Fibroblast of the aortic adventitia (primary cell): ENCODE measurements around the gene KCTD15.

- CAGE, long polyA plus RNA, result no peak
Measured at GRCh38 chr19:30718892-30719247, 346.7 kb downstream of the ZNF536 start.

- CAGE, long polyA plus RNA, result no peak
Measured at GRCh38 chr19:30826429-30826902, 454.3 kb downstream of the ZNF536 start.

GRCh38 chr19:32376359-32376725 lies 29.2 kb upstream of the DPY19L3 start:
- CAGE, long polyA plus RNA, result no peak

GRCh38 chr19:32653728-32654060 lies 21.3 kb downstream of the ANKRD27 start:
- CAGE, long polyA plus RNA, result no peak

DNA sequence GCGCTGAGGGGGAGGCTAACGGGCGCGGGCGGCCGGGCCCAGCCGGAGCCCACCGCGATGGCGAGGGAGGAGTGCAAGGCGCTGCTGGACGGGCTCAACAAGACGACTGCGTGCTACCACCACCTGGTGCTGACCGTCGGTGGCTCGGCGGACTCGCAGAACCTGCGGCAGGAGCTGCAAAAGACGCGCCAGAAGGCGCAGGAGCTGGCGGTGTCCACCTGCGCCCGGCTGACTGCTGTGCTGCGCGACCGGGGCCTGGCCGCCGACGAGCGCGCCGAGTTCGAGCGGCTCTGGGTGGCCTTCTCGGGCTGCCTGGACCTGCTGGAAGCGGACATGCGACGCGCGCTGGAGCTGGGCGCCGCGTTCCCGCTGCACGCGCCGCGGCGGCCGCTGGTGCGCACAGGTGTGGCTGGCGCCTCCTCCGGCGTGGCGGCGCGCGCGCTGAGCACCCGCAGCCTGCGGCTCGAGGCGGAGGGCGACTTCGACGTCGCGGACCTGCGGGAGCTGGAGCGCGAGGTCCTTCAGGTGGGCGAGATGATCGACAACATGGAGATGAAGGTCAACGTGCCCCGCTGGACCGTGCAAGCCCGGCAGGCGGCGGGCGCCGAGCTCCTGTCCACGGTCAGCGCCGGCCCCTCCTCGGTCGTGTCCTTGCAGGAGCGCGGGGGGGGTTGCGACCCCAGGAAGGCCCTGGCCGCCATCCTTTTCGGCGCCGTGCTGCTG lies 720 bp downstream of the RGS9BP start:
- CAGE, long polyA plus RNA, result no peak

- CAGE, long polyA plus RNA, result no peak
Measured at GRCh38 chr19:33039055-33039206, 25.8 kb downstream of the RHPN2 start.

DNA sequence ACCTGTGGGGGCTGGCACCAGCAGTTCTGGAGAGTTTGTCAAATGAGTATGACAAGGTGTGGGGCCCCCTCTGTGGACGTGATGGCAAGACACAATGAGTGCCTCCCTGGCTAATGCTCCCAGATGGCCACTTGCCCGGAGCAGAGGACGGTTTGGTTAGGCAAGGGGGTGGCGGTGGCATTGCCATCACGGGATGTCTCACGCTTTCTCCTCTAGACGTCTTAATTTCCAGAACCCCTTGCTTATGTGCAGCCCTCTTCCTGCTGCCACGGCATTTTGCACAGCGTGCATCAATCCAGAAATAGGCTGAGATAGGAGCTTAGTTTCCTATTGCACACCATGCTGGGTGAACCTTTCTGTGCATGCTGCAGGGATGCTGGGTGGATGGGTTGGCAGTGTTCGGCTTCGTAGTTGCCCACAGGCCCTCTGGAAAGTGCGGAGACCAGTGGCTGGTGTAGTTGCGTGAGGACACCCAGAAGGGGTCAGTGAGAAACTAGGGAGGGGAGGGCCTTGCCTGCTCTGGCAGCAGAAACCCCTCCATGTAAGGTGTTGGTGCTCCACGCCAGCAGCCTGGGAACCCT lies 18.1 kb upstream of the LRP3 start:
- CAGE, long polyA plus RNA, result no peak

DNA sequence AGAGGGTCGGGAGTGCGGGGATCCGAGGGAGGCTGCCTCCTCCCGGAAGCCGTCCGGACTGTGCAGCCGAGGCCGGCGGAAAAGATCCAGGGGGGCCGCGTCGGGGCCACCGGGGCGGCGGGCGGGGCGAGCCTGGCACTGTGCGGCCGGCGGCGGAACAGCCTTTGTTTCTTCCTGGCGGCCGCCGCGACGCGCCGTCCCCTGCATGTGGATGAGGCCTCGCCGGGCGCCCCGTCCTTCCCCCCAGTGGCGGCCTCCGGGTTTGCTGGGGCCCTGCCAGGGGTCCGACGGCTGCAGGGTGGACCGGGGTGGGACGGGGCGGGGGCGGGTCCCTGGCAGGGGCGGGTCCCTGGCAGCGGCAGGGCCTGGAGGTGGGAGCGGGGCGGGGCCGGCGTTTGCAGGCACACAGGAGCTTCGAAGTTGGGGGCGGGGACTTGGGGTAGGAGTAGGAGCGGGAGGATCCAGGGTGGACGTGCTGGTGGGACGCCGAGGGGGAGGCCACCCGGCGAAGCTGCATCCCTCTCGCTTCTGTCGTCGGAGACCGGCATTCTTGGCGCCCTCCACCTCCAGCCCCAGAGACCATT lies 1.2 kb upstream of the SLC7A10 start:
- CAGE, long polyA plus RNA, result no peak

DNA sequence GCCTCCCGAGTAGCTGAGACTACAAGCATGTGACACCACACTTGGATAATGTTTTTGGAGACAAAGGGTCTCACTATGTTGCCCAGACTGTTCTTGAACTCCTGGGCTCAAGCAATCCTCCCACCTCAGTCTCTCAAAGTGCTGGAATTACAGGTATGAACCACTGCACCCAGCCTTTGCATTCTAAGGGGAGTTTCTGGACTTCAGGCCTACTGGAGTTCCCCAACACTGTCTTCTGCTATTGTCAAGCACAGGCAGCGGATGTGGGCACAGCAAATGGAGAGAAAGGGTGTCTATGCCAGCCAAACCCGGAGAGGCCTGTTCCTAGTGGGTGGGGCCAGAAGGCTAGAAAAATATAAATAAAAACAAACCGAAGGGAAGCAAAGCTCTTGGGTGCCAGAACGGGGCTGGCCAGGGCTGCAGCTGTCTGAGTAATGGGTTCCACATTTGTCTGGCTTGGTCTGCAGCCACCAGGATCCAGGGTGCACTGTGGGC lies 6.2 kb downstream of the CEBPA start:
- CAGE, long polyA plus RNA, result no peak

GRCh38 chr19:33310493-33311165 lies 8.3 kb upstream of the CEBPA start:
- CAGE, long polyA plus RNA, result no peak

GRCh38 chr19:33325787-33326319 lies 23.5 kb upstream of the CEBPA start:
- CAGE, long polyA plus RNA, result no peak

DNA sequence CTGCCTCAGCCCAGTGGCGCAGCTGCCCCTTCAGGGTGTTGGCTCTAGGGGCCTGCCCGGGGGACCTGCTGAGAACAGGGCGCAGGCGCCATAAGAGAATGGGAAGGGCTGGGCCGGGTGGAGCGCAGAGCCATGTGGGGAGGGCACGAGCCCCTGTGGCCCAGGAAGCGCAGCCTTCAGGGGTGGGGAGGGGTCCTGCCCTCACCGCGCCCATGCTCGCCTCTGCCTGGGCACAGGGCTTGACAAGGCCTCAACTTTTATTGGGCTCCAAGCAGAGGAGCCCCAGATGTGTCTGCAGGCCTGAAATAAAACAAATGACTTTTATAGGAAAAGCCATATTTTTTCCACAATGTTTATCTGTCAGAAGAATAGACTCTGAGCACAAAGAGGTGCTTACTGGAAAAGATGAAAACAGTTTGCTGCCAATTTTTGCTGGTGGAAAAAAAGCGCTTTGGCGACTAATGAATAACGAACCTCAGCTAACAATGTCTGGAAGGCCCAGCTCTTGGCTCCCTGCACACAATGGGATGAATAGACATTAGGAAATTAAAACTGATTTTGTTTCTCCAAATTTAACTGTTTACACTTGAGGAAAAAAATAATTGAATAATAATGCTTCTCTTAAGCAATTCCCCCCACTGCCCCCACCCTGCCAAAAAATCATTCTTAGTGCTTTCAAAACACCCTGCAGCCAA lies 16.4 kb downstream of the CEBPG start:
- CAGE, long polyA plus RNA, result no peak

DNA sequence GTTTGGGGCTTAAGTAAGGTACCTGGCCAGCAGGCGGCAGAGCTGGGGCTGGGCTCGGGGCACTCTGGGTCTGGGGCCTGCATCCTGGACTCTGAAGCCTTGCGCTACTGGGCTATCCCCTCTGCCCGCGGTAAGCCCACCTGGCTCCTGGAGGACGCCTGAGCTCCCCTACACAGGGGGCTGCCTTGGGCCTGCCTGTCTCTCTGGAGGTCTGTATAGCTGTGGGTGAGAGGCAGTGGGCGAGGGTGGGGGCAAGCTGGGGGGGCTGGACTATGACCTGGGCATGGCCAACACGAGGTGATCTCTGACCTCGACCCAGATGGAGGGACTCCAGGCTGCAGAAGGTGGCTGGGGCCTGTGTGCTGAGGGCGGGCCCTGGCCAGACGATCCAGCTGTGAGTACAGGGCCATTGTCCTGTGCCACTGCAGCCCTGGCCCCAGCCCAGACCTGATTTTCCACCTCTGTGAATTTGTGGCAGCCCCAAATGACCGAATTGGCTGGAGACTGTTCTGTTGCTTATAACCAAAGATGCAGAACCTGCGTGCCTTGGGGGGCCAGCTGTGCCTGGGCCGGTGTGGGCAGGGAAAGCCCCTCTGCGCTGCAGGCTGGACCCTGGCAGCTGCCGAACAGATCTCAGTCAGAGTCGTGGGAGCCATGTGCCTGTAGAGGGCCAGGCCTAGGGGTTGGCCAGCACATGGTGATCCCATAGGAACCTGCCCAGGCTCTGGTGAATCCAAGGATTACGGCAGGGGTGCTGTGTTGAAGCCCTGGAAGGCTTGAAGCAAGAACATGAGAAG lies 26.6 kb downstream of the CEBPG start:
- CAGE, long polyA plus RNA, result no peak

DNA sequence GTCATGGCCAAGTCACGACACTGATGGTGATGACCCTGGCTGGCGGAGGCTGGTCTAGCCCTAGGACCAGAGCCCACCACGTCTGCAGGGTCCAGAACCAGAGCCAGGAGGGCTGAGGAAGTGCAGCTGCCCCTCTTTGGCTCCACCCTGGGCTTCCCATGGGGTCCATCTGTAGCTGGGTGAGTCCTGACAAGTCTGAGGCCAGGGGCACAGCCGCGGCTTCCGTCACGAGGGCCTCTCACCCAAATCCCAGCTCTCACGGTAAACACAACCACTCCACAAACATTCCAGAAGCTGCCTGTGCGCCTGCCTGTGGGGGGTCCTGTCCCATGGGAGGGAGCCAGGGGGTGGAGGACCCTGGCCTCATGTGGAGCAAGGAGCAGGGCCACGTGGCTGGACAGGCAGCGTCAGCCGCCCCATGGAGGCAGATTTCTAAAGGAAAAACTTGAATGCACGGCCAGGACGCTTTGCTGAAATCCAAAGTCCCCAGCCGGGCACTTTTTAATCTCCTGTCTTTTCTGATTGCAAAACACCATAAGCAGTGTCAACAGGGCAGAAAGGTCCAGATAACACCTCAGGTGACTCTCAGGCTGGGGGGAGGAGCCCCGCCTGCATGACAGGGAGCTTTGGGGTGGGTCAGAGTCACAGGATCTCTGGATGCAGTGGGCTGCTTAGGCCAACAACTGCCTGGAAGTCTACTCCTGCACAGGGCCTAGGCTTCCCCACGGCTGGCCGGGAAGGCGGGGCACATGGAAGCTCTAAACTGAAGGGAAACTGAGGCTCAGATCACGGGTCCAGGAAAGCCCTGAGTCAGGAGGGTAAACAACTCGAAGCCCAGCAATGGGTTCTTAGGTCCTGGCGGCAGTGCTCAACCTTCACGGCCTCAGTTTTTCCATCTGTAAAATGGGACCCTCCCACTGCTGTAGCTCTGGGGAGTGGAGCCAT lies 30.0 kb downstream of the CEBPG start:
- CAGE, long polyA plus RNA, result no peak

- CAGE, long polyA plus RNA, result no peak
Measured at GRCh38 chr19:33438100-33438657, 64.7 kb downstream of the CEBPG start.

DNA sequence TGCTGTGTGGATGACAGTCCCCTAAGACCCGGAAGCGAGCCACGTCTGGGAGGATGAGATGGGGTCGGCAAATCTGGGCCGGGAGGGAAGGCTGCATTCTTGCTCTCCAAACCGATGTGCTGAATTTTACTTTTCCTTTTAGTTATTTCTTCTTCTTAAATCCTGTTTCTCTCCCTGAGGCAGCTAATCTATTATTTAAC lies 15.8 kb upstream of the KCTD15 start:
- CAGE, long polyA plus RNA, result no peak

- CAGE, long polyA plus RNA, result no peak
Measured at GRCh38 chr19:33796774-33797210, at the start of gene KCTD15. KCTD15 (plus strand) TSS chr19:33796870.

GRCh38 chr19:33905215-33905874 lies 108.7 kb downstream of the KCTD15 start:
- CAGE, long polyA plus RNA, result no peak

GRCh38 chr19:34207592-34208290 lies 35.4 kb downstream of the LSM14A start:
- CAGE, long polyA plus RNA, result no peak

GRCh38 chr19:34313110-34313644 lies 51.8 kb upstream of the GPI start:
- CAGE, long polyA plus RNA, result no peak